ENCODE data around the gene ACYP1.

GRCh38 chr14:74618453-74618768, 6.4 kb upstream of the LTBP2 start:
- PRO-cap: no peak
CAGE:
- cytosol, long polyA minus RNA: no peak
- cytosol, long polyA plus RNA: no peak
- long polyA plus RNA: no peak
- nucleus, long polyA minus RNA: no peak
- nucleus, long polyA plus RNA: no peak

GRCh38 chr14:74661816-74662687, 50.0 kb upstream of the LTBP2 start:
- PRO-cap: no peak
CAGE:
- cytosol, long polyA minus RNA: no peak
- cytosol, long polyA plus RNA: no peak
- long polyA plus RNA: no peak
- nucleus, long polyA minus RNA: no peak
- nucleus, long polyA plus RNA: no peak

GRCh38 chr14:74811500-74811773, 48.3 kb downstream of the YLPM1 start:
- PRO-cap: no peak
CAGE:
- cytosol, long polyA minus RNA: start-site peak on the plus strand at chr14:74811667-74811731, 20 reads
- cytosol, long polyA plus RNA: no peak
- long polyA plus RNA: no peak
- nucleus, long polyA minus RNA: no peak
- nucleus, long polyA plus RNA: no peak

- PRO-cap: no peak
CAGE:
- cytosol, long polyA minus RNA: no peak
- cytosol, long polyA plus RNA: no peak
- long polyA plus RNA: no peak
- nucleus, long polyA minus RNA: no peak
- nucleus, long polyA plus RNA: no peak
Observed at GRCh38 chr14:74902989-74903962, 19.8 kb downstream of the RPS6KL1 start.

DNA sequence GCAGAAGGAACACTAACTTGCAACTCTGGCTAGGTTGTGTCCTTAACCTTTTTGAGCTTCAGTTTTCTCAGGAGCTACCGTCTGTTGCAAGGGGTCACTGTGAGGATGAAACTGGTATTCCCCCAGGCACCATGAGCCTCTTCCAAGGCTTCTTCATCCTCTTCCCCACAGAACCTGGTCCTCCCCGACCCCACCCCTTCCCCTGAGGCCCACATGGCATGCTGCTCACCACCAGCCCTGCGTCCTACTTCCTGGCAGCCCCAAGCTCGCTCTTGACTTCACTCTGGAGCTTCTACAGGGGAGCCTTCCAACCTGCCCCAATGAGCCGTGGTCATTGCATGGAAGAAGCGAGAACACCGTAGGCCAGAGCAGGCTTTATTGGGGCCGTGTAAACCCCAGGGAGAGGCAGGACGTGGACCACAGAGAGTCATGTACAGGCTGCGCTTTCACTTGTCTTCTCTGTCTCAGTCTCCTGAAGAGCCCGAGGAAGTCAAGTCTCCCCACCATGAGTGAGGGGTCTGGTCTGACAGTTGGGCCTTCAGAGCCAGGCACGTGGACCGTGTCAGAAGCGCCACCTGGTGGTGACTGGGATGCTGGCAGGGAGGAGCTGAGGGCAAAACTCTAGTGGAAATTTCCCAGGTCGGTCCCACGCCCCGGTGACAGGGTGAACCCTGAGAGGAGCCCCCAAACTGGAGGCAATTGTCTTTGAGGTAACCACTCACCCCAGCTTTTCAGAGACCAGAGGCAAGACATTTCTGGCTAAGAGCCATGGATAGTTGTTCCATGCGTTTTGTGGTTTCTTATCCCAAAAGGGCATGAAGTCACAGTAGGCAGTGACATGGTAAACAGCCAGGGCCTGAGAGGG, 17.5 kb downstream of the RPS6KL1 start:
- PRO-cap: no peak
CAGE:
- cytosol, long polyA minus RNA: no peak
- cytosol, long polyA plus RNA: no peak
- long polyA plus RNA: no peak
- nucleus, long polyA minus RNA: no peak
- nucleus, long polyA plus RNA: no peak

DNA sequence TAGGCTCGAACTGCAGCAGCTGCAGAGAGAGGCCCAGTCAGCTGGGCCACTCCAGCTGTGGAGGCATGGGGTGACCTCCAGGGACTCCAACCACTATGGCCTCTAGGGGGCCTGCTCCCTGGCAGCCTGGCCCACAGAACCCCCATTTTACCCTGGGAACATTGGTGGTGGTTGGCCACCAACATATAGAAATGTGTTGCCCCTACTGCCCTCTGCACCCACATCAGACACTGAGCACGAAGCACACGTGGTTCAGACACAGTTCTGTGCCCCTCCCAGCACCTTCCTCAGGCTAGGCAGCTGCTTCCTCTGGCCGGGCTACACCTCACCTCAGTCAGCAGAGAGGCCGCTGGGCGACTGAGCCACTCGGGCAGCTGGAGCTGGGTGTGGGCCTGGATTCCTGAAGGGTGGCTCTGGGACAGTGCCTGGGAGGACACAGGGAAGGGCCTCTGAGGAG, 15.9 kb downstream of the RPS6KL1 start:
- PRO-cap: no peak
CAGE:
- cytosol, long polyA minus RNA: no peak
- cytosol, long polyA plus RNA: no peak
- long polyA plus RNA: no peak
- nucleus, long polyA minus RNA: no peak
- nucleus, long polyA plus RNA: no peak

DNA sequence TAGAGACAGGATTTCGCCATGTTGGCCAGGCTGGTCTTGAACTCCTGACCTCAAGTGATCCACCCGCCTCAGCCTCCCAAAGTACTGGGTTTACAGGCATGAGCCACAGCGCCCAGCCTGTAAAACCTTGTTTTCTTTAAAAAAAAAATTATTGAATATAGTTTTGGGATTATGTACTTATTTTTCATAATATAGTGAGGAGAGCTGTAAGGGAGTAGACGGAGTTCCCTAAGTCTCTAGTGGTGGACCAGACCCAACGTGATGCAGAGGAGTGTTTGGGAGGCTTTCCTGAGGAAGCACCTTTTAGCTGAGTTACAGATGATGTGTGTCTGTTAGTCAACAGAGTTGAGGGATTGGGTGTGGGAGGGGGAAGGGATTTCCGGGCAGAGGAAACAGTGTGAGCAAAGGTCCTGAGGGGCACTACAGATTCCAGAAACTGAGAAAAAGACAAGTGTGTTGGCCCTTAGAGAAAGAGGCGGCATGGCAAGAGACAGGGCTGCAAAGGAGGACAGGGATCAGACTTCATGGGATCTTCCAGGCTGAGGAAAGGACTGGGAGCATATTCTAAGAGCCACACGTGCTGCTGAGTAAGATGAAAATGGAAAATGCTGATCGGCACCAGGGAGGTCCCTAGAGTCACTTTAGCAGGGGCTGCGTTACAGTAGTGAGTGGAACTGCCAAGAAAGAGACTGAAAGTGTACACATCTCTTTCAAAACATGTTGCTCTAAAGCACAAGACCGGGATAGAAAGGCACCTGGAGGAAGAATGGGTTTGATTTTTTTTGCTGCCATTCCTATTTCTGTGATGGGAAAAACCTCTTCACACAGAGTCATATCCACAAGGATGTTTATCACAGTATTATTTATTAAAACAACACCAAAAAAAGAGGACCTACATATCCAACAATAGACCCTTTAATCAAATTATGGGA, 9.4 kb upstream of the RPS6KL1 start:
- PRO-cap: bidirectional peak, plus-strand start at position 466 of the sequence, minus-strand start at position 277 of the sequence
CAGE:
- cytosol, long polyA minus RNA: no peak
- cytosol, long polyA plus RNA: no peak
- long polyA plus RNA: no peak
- nucleus, long polyA minus RNA: no peak
- nucleus, long polyA plus RNA: no peak

DNA sequence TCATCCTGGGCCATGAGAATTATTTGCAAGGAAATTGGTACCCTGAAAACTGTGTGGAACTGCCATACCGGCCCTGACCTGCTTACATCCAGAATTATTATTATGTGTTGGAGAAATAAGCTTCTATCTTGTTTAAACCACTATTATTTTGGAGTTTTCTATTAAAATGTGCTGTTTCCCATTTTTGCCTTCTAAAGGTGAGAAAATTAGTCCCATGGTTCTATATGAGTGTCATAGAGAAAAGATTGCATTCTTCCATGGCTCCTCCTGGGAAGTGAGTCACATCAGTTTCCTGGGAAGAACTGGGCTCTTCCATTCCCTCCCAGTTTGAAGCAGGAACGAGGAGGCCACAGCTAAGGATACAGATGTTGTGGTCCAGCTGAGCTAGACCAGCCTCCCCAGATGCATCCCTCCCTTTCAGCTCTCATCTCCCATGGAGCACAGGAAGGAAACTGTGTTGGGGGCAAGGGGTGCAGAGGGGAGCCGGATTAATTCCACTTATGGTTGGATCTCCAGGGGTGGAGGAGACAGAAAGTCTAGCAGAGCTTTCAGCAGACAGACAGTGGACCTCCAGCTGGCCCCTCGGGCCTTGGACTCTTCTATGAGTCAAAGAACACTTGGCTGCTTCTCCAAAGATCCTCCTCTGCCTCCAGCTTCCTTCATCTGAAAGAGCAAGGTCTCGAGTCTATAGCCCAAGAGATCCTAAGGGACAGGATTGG, 9.8 kb upstream of the PGF start:
- PRO-cap: unidirectional peak, plus-strand start at position 335 of the sequence
CAGE:
- cytosol, long polyA minus RNA: no peak
- cytosol, long polyA plus RNA: no peak
- long polyA plus RNA: no peak
- nucleus, long polyA minus RNA: no peak
- nucleus, long polyA plus RNA: no peak

DNA sequence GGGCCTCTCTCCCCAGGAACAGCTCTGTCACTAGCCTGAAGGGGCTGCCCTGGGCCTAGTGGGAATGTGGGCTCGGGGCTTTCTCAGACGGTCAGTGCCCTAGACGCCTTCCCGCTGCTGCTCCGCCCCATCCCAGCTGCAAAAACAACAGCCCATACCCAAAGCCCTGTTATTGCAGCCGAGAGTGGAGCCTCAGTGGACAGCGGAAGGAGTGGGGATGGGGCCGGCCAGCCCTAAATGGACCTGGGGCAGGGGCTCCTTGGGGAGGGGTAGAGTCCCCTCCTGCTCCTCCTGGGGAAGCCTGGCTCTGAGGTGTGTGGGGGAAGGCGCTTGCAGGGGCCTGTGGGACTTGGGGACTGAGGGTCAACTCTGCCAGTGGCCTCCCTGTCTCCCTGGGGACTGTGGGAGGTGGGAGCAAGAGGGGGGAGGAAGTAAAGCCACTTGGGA, 18.1 kb upstream of the EIF2B2 start:
- PRO-cap: no peak
CAGE:
- cytosol, long polyA minus RNA: no peak
- cytosol, long polyA plus RNA: no peak
- long polyA plus RNA: no peak
- nucleus, long polyA minus RNA: no peak
- nucleus, long polyA plus RNA: no peak

GRCh38 chr14:75037055-75037437, 14.2 kb downstream of the MLH3 start:
- PRO-cap: no peak
CAGE:
- cytosol, long polyA minus RNA: no peak
- cytosol, long polyA plus RNA: no peak
- long polyA plus RNA: no peak
- nucleus, long polyA minus RNA: no peak
- nucleus, long polyA plus RNA: no peak

GRCh38 chr14:75063172-75064409, at the start of gene ACYP1:
ACYP1 (minus strand) TSS chr14:75064024.
- PRO-cap: unidirectional peak, plus-strand start at chr14:75063742; unidirectional peak, minus-strand start at chr14:75063800; bidirectional peak, plus-strand start at chr14:75064170, minus-strand start at chr14:75064015
CAGE:
- cytosol, long polyA minus RNA: start-site peak on the minus strand at chr14:75063996-75064032, 85 reads
- cytosol, long polyA plus RNA: start-site peak on the minus strand at chr14:75063999-75064034, 111 and 270 reads in 2 replicates
- long polyA plus RNA: start-site peak on the minus strand at chr14:75063987-75064022, 191 and 173 reads in 2 replicates
- nucleus, long polyA minus RNA: start-site peak on the minus strand at chr14:75063990-75064022, 201 reads
- nucleus, long polyA plus RNA: no peak

DNA sequence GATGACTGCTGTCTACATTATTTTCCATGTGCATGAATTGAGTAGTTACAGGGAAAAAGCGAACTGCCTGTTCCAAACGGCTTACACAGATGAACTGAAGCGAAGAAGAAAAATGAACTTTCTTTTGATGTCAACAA, 767 bp upstream of the ZC2HC1C start:
- PRO-cap: no peak
CAGE:
- cytosol, long polyA minus RNA: no peak
- cytosol, long polyA plus RNA: no peak
- long polyA plus RNA: no peak
- nucleus, long polyA minus RNA: no peak
- nucleus, long polyA plus RNA: no peak

GRCh38 chr14:75125548-75126012, 1.3 kb downstream of the NEK9 start:
- PRO-cap: unidirectional peak, plus-strand start at chr14:75125791
CAGE:
- cytosol, long polyA minus RNA: no peak
- cytosol, long polyA plus RNA: no peak
- long polyA plus RNA: no peak
- nucleus, long polyA minus RNA: no peak
- nucleus, long polyA plus RNA: no peak

DNA sequence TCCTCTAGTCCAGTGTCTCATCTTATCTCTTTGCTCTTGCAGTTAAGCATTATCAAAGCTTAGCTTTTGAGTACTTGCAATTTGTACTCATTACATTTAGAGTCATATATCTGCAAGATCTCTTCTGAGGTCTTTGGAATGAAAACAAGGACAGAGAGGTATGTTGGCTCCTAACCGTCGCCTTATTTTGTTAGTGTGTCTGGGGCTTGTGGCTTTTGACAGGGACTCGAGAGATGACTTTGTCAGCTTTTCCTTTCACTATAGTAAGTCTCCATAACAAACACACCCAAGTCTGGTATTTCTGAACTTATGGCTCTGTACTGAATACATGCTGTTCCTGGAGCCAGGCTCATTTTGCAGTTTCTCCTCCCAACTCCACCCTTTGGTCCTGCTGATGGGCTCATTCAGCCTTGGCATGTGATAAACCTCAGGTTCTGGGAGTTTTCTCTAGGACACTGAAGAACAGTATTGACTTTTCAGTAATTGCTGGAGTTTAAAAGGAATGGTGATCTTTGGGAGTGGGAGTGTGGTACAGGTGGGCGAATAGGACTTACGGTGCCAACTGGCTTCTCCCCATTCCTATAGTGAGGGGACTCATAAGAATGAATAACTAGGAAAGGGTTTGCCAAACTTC, 27.7 kb upstream of the TMED10 start:
- PRO-cap: no peak
CAGE:
- cytosol, long polyA minus RNA: no peak
- cytosol, long polyA plus RNA: no peak
- long polyA plus RNA: no peak
- nucleus, long polyA minus RNA: no peak
- nucleus, long polyA plus RNA: no peak

DNA sequence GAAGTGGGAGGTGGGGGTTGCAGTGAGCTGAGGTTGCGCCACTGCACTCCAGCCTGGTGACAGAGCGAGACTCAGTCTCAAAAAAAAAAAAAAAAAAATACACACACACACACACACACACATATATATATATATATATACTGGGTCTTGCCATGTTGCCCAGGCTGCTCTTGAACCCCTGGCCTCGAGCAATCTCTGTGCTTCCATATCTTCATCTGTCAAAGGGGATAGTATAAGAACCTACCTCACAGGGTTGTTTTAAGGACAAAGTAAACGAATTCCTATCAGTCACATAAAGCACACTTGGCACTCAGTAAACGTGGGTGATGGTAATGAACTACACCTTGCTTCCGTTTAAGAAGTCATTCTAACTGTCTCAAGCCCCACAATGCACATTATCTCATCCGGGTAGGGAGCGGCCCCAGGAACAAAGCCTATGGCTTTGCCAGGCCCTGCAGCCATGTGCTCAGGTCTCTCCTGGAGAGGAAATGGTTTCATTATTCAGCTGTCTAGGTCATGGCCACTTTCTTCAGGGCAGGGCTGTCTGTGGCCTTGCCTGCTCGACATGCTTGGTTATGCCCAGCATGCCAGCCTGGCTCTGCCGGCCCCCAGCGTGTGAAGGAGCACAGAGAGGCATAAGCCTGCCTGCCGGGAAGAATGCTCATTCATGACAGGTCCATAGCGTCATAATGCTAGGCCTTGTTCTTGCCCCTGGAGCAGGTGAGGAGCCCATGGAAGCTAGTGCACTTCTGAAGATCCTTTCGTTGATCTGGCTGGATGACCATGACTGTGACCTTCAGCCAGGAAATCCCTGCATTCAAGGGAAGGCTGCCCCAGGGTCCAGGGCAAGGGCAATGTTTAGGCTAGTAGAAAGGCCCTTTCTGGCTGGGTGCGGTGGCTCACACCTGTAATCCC, 26.4 kb upstream of the FOS start:
- PRO-cap: no peak
CAGE:
- cytosol, long polyA minus RNA: no peak
- cytosol, long polyA plus RNA: no peak
- long polyA plus RNA: no peak
- nucleus, long polyA minus RNA: no peak
- nucleus, long polyA plus RNA: no peak

DNA sequence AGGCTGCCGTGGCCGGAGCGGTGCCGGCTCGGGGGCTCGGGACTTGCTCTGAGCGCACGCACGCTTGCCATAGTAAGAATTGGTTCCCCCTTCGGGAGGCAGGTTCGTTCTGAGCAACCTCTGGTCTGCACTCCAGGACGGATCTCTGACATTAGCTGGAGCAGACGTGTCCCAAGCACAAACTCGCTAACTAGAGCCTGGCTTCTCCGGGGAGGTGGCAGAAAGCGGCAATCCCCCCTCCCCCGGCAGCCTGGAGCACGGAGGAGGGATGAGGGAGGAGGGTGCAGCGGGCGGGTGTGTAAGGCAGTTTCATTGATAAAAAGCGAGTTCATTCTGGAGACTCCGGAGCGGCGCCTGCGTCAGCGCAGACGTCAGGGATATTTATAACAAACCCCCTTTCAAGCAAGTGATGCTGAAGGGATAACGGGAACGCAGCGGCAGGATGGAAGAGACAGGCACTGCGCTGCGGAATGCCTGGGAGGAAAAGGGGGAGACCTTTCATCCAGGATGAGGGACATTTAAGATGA, 670 bp downstream of the FOS start:
- PRO-cap: no peak
CAGE:
- cytosol, long polyA minus RNA: no peak
- cytosol, long polyA plus RNA: no peak
- long polyA plus RNA: no peak
- nucleus, long polyA minus RNA: no peak
- nucleus, long polyA plus RNA: no peak

DNA sequence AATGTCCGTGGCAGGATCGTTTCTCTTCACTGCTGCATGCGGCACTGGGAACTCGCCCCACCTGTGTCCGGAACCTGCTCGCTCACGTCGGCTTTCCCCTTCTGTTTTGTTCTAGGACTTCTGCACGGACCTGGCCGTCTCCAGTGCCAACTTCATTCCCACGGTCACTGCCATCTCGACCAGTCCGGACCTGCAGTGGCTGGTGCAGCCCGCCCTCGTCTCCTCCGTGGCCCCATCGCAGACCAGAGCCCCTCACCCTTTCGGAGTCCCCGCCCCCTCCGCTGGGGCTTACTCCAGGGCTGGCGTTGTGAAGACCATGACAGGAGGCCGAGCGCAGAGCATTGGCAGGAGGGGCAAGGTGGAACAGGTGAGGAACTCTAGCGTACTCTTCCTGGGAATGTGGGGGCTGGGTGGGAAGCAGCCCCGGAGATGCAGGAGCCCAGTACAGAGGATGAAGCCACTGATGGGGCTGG, 1.2 kb downstream of the FOS start:
- PRO-cap: no peak
CAGE:
- cytosol, long polyA minus RNA: no peak
- cytosol, long polyA plus RNA: no peak
- long polyA plus RNA: no peak
- nucleus, long polyA minus RNA: no peak
- nucleus, long polyA plus RNA: no peak

DNA sequence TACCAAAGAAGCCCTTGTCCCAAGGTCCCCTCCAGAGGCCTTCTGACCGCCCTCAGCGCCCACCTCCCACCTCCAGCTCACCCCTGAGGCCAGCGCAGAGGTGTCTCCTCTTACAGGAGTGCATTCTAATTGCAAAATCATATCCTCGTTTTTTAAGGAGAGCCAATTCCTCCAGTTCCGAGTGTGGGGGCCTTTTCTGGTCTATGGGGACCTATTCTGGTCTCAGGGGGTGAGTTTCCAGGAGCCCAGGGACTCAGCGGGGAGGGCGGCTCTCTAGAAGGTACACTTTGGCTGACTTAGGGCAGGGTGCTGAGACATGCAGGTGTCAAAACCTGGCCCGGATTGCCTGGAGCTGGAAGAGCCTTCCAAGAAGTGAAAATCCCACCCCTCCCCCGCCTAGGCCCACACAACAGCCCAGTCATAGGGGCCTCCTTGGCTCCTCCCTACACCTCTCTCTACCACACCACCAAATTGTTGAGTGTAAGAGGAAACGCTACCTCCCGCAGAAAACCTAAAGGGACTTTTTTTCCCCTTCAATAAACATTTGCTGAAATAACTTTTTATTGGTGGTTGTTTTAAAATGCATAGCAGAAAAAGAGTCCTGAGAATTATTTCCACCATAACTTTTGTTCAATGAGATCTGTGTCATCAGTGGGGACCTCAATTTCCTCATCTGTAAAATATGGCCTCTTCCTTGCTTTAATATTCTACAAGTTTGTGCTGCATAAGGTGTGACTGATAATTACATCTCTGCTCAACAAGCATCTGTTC, 8.4 kb upstream of the JDP2 start:
- PRO-cap: no peak
CAGE:
- cytosol, long polyA minus RNA: no peak
- cytosol, long polyA plus RNA: no peak
- long polyA plus RNA: no peak
- nucleus, long polyA minus RNA: no peak
- nucleus, long polyA plus RNA: no peak

DNA sequence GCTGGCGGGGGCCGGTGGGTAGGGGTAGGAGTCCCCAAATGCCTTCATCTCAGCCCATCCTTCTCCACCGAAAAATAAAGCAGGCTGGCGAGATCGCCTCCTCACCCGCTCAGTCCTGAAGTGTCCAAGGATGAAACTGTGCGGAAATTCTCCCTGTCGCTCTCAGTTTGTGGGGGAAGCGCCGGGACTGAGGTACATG, 558 bp upstream of the JDP2 start:
- PRO-cap: no peak
CAGE:
- cytosol, long polyA minus RNA: no peak
- cytosol, long polyA plus RNA: no peak
- long polyA plus RNA: no peak
- nucleus, long polyA minus RNA: no peak
- nucleus, long polyA plus RNA: no peak

DNA sequence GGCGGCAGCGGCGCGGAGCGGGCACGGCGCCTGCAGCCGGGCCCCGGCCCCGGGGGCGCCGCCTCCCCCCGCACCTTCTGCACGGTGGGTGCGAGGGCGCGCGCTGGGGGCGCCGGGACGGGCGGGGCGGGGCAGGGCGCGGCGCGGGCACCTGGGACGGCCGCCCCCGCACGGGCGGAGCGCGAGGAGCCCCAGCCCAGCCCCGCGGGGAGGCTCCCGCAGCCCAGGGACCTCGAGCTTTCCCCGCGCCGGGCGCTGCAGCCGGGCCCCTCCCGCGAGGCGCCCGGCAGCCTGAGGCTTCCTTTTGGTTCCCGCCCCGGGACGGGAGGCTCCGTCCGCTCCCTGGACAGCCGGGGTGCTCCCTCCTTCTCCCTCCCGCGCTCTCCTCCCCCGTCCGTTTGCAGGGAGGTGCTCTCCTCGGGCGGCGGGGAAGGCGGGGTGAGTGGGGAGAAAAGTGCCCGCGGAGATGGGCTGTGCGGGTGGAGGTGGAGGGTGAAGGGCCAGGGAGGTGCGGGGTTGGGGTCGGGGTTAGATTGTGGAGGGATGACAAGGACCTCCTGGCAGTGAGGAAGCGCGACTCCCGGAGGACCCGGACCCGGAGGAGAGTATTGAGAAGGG, 456 bp downstream of the JDP2 start:
- PRO-cap: no peak
CAGE:
- cytosol, long polyA minus RNA: no peak
- cytosol, long polyA plus RNA: no peak
- long polyA plus RNA: no peak
- nucleus, long polyA minus RNA: no peak
- nucleus, long polyA plus RNA: no peak